Sciatic nerve (tissue), 1 donor: ENCODE measurements around a stretch of chr1.

GRCh38 chr1:39282934-39283865 lies 78.7 kb downstream of the MACF1 start:
- PRO-cap, result no peak

- PRO-cap, result no peak
Observed at GRCh38 chr1:39333473-39334223, 129.2 kb downstream of the MACF1 start.

- PRO-cap, result no peak
Observed at GRCh38 chr1:39367934-39368637, 123.3 kb upstream of the BMP8A start.

DNA sequence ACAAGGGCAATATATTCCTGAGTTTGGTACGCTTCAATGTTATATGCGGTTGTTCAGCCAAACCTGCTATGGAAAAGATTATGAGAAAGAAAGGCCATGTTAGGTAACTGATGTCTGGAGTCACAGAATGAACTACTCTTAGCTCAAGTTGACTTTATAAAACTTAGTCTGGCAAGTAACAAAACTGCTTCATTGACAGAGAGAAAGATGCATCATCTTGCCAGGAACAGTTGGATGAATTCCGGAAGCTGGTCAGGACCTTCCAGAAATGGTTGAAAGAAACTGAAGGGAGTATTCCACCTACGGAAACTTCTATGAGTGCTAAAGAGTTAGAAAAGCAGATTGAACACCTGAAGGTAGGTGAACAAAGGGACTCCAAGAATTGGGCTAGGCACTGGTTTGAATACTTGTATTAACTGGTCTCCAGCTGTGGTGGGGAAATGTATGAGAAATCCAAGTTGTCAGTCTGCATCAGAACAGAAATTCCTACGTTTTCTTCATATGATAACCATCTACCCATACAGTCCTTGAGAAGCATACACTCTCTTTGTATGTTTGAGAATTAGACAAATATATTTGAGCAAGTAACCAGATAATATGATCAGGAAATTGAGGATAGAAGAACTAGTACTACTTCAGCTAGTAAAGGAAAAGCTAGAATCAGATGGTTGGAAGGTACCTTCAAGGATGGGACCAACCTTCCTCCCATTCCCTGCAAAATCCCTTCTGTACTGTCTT lies 121.4 kb upstream of the BMP8A start:
- PRO-cap, result no peak

GRCh38 chr1:39411691-39412776 lies 79.4 kb upstream of the BMP8A start:
- PRO-cap, result no peak

DNA sequence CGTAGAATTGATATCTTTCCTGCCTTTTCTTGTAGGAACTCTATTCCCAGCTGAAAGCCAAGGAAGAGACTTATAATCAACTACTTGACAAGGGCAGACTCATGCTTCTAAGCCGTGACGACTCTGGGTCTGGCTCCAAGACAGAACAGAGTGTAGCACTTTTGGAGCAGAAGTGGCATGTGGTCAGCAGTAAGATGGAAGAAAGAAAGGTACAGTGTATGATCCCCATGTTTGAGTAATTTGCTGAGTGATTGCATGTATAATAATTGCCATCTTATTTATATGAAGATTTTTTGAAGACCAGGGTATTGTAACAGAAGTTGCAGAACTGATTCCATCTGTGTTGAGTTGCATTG lies 46.8 kb upstream of the BMP8A start:
- PRO-cap, result no peak

DNA sequence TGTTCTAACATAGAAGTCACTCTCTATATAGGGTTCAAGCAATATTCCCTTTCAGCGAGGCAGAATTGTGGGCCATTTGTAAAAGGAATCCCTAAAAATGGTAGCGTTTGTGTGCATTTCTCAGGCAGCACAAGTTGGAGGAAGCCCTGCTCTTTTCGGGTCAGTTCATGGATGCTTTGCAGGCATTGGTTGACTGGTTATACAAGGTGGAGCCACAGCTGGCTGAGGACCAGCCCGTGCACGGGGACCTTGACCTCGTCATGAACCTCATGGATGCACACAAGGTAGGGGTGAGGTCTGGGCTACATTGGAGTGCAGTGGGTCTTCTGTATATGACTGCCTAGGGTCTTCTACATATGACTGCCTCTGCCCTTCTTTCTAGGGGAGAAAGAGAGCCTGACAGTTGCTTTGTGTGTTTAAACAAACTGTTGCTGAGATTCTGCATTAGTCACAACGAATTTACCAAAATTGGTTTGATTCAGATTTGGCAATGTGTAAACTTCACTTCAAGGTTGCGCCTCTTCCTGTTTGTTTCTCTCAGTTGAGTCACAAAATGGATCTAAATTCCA lies 40.4 kb upstream of the BMP8A start:
- PRO-cap, result no peak

- PRO-cap, result no peak
Observed at GRCh38 chr1:39490724-39491231, 658 bp upstream of the BMP8A start.

DNA sequence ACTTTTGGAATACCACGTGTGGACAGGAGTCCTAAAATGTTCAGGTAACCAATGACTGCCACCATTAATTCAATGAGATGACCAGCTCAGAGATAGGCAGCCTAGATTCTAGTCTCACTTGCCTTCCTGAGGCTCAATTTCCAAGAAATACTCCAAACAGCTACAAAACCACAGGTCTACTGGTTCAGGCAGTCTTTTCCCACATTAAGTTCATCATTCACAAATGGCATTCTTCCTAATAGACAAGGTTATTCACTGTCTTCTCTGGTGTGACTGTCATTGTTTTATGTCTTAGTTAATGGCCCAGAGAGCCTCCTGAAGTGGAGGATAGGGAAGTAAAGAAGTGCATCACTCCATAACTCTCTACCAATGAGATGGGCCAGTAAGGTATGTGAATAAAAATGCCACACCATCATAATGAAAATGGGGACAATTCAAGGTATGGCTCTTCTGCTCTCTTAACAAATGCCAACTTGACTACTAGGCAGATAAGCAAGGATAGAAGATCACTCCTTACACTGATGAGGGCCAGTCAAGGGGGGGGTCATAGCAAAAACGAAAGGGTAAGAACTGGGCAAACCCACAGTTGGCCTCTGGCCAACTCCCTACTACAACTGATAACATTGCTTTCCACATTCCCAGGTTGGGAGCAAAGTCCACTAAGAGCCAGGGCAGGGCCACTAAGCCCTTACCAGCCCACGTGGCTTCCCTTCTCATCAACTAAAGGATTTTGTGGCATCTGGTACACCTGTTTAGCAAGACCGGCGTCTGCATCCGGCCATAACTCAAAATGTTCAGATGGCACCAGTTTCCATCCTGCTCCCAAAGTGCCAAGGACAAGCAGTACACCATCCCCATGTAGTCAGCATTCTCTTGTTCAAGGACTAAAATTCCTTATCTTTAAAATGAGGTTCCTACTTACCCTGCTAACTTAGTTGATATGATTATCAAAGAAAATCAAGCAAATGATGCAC lies 10.0 kb downstream of the PABPC4 start:
- PRO-cap, result no peak

DNA sequence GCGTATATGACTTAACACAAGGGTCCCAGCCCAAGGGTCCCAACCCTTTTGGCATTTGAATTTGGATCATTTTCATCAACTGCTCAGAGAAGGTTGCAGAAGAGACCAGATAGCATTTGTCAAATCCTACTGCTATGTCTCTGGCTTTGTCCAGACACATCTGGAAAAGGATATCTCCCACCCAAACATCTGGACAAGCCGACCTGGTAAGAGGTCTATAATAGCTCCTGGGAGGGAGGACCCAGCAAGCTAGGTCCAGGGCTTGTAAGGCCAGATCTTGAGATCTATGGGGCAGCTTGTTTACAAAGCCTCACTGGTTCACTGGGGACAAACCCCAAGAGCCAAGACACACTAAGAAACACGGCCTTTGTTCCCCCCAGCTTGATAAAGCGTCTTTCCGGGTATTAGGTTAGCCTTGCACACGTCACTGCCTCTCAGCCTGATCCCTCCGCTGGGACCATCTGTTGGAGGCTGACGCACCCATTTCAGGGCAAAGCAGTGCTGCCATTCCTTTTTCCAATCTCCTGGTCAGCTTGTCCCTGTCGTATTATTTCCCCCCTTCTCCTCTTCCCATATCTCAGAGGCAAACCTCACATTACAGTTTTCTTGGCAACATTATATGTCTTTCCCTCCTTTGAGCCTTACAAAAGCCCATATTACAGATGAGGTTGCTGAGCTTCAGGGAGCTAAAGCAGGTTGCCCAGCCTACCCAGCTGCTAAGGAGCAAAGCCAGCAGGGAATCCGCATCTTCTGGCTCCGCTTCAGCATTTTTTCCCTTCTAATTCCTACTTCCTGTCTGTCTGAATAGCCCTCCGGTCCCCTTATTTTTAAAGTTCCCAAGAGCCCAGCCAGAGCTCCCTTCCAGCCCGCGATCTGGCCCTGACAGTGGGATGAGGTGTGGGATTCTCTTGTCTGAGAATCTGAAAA lies 4.2 kb downstream of the HEYL start:
- PRO-cap, result no peak

DNA sequence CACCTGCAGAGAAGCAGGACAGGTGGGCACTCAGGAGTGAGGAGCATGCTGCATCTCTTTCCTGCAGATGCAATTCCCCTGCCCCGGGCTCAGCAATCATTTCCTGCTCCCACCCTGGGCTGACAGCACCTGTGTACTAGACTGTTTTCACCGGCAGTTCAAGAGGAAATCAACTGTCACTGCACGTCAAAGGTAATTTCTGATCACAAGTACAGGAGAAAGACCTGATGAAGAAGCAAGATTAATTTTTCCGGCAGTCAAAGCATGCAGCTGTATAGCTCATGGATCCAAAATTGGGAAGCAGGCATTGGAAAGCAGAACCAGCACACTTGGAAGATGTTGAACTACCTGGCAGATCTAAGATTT lies 8.9 kb upstream of the NT5C1A start:
- PRO-cap, result no peak

DNA sequence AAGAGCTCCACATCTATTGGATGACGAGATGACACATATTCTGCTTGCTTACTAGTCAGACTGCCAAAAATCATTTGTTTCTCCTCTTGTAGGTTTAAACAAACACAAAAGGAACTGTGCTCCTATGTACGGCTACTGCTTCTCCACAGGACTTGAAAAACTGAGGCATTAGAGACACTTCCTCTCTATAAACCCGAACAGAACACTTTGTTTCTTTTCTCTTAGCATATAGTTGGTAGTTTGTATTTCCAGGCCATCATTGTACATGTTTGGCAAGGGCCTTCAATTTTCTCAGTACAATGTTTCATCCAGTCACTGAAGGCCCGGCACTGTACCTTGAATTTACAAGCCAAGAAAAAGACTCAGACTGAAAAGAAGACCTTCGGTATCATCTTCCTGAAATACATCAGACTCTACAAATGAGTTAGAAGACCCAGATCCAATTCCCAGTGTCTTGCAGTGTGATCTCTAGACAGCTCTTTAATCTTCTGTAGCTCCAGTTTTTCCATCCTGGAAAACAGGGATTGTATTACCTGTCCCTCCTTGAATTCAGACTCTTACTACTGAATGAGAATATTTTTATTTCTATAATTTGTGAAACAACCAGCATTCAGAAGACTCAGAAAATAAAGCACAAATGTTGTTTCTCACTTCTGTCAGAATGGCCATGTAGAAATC lies 5.8 kb downstream of the TRIT1 start:
- PRO-cap, result no peak

GRCh38 chr1:39966158-39966815 lies 11.3 kb downstream of the MFSD2A start:
- PRO-cap, result no peak

DNA sequence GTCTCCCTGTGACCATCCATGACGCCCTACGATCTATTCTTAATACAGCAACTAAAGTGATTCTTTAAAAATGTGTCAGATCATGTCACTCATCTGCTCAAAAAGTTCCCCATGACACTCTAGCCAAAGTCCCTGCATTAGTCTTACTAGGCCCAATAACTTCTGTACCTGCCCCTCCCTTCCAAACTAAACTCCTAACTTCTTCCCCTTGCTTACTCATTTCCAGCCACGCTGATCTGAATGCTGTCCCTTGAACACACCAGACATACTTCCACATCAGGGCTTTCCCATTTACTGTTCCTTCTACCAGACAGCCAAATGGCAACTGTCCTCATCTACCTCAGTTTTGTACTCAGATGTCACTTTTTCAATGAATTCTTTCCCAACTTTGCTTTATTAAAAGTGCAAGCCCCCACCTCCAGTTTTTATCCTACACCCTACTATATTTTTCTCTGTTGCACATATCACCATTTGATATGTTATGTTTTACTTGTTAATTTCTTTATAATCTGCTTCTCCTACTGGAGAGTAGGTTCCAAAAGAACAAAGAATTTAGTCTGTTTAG lies 1.2 kb downstream of the PPT1 start:
- PRO-cap, result no peak

DNA sequence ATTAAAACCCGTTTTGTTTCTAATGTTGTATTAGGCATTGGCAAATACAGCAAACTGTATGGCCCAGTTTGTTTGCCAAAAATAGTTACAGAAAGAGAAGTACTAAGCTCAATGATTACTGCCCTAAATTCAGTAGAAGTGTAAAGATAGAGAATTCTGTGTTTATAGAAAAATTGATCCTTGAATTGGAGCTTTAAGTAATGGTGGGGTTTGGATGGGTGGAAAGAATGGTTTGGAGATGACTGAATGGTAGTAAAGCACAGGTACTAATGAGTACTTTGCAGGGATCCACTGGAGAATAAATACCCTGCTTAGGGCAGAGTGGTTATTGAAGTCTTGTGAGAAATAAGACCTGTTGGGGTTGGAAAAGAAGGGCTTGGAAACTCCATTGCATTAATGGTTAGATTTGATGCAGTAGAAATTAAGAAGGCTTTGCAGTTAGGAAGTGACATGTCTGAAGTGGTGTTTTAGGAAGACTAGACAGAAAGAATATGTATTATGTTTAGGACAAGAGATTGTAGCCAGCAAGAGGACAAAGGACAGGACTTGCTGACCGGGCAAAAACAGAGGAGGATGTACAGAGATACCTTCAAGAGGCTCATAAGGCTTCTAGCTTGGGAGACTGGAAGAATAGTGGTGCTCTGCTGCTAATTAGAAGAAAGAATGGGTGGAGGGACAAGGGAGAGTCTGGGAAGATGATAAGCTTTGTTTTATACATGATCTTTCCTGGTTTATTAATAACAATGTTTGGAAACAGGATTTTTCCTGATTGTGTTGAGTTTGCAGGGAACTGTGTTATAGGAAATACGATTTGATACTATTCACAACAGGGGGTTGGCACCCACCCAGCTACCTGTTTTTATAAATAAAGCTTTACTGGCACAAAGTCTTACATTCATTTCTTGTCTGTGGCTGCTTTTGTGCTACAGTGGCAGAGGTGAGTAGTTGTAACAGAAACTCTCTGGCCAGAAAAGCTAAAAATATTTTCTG lies 37.3 kb upstream of the TMCO2 start:
- PRO-cap, result no peak

- PRO-cap, result no peak
Observed at GRCh38 chr1:40239507-40240209, 8.1 kb upstream of the TMCO2 start.

DNA sequence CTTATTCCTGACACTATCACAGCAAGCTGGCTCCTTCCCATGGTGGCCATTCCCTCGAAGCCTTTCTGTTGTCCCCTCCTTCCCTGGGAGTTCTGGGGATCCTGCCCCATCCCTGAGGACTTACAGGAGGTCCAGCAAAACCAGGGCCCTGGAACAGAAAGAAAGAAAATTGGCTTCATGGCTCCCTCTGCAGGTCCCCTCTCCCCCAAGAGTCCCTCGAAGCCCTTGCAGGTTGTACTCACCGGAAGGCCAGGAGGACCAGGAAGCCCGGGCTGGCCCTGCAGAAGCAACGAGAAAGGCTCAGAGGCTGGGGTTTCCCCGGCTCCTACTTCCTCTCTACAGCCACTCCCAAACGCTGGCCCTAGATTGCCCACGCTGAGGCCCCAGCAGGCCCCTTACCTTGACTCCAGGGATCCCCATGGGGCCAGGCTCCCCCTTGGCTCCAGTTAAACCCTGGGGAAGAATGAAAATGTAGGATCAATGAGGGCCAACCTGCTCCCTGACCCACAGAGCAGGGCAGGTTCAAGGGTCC lies 4.7 kb downstream of the COL9A2 start:
- PRO-cap, result no peak

DNA sequence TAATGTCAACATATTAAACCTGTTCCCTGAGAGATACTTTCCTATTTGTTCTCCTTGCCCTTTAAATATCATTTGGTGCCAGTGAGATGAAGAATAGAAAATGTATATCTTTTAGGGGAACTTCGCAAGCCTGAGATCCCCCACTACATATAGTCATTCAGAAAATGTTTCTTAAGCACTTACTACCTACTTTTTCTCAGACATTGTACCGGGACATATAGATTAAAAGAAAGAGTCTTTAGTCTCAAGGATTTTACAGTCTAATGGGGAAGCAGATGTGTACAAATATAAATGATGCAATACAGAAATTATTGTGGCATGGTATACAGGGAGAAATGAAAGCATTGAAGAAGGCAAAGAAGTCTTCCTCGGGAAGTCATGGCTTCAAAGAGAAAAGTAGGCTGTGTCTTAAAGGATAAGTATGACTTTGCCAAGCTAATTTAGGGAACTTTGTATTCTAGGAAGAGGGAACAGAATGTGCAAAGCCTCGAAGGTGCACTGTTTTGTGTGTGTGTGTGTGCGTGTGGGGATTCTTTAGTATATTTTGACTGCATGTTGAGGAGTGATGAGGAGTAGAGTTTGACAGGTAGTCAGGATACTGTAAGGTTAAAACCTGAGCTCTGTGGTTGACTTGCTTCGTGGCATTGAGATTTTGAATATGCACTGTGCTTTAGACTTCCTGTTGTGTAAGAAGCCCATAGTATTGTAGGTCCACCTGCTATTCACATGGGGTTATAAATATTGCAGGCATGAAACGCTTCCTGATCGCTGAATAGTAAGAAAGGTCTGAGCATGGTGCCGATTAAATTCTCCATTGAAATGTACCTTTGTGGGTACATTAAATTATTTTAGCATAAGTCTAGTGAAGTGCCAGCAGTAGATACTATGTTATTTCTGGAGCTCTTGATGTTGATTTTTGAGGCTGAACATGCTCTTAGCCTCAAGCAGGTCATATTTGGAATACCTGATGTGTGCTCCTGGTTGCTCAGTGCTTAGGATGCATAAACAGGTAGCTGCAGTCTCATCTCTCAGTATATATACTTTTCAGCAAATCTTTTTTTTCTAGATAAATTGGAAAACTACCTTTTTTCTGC lies 7.9 kb downstream of the SMAP2 start:
- PRO-cap, result bidirectional peak, plus-strand start at position 765 of the sequence, minus-strand start at position 581 of the sequence

GRCh38 chr1:40387972-40388948 lies 14.7 kb downstream of the SMAP2 start:
- PRO-cap, result unidirectional peak, plus-strand start at chr1:40388738

DNA sequence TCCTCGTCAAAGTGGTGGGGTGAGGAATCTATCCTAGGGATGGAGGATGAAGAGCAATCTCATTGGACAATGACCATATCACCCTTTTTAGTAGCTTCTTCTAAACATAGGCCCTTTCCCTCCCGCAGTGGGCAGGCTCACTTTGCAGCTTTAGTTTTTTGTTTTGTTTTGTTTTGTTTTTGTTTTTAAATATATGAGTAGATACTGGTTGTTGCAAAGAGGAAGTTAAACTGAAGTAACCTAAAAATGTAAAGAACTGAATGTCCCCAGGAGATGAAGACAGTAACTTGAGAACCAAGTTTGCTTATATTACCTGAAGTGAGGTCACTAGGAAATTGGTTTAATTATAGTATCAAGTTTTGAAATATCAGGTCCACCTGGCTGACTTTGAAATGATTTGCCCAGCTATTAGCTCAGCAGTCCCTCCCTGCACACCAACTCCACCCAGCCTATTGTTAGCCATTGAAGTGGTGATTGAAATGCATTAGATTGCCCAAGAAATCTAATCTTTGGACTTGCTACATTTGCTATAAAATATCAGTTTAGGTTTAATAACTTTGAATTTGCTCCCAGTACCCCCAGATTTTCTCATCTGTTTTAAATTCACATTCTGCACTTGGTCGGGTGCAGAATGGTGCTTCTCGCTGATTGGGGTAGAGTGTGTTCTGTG lies 18.2 kb downstream of the SMAP2 start:
- PRO-cap, result bidirectional peak, plus-strand start at position 419 of the sequence, minus-strand start at position 129 of the sequence